WTC11 (cell line): ENCODE data around the genes CASD1, SEM1 and BRI3.

GRCh38 chr7:94347870-94348556 lies 46.7 kb upstream of the COL1A2 start:
- PRO-cap = no peak

- PRO-cap = no peak
Observed at GRCh38 chr7:94426222-94426600, 31.5 kb downstream of the COL1A2 start.

- PRO-cap = bidirectional peak, plus-strand start at chr7:94509602, minus-strand start at chr7:94509416; bidirectional peak, plus-strand start at chr7:94509847, minus-strand start at chr7:94509684
Observed at GRCh38 chr7:94509181-94509949, at the start of gene CASD1. Gene CASD1 (plus strand): TSS chr7:94509809.

- PRO-cap = no peak
Observed at GRCh38 chr7:94511781-94512337, 2.2 kb downstream of the CASD1 start.

DNA sequence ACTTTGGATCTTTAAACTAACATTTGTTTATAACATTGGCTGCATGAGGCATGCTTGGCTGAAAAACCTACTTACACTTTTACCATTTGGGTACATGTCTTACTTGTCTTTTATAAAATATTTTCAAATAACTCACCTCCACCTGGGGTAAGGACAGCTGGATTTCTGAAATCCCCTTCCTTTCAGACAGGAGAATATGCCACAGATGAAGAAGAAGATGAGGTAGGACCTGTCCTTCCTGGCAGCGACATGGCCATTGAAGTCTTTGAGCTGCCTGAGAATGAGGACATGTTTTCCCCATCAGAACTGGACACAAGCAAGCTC lies 98.6 kb downstream of the PON1 start:
- PRO-cap = no peak

DNA sequence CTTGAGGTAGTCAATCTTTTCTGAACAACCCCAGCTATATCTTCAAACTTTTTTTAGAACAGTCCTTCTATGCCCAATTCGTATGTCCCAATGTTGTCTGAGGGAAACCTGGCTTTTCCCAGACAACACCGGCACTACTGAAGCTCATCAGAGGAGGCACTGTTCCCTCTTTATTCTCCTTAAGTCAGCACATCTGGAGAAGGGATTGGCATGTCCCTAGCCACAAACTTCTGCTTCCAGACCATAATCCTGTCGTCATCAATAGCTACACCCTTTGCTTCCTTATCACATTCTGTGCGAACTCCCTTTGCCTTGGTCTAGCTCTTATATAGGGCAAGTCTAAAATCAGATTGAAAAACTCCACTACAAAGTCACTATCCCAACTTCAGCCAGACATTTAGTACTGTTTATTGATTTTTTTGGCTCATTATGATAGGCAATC lies 22.8 kb downstream of the PON3 start:
- PRO-cap = no peak

DNA sequence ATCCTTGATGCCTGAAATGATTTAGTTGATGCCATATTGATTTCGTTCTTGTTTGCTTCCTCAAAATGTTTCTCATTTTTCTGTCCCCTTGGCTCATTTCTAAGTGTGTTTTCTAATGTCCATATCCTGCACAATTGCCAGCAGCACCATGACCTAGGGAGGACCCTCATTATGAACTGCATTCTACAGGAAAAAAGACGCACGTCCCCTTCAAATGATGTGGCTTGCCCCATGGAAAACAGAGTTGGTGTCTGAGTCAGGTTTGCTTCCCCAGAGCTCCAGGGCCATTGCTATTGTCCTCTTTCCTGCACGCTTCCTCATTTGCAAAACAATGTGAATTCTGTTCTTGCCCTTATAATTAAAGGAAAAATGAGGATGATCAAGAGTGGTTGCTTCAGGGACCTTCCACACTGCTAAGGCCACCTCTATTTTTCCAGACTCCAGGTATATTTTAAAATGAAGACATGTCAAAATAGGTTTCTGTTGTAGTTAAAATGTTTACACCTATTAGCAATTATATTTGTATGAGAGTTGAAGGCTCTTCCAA lies 14.7 kb upstream of the ASB4 start:
- PRO-cap = no peak

- PRO-cap = no peak
Observed at GRCh38 chr7:95546391-95547200, 49.7 kb downstream of the PDK4 start.

GRCh38 chr7:95550613-95551003 lies 45.7 kb downstream of the PDK4 start:
- PRO-cap = no peak

DNA sequence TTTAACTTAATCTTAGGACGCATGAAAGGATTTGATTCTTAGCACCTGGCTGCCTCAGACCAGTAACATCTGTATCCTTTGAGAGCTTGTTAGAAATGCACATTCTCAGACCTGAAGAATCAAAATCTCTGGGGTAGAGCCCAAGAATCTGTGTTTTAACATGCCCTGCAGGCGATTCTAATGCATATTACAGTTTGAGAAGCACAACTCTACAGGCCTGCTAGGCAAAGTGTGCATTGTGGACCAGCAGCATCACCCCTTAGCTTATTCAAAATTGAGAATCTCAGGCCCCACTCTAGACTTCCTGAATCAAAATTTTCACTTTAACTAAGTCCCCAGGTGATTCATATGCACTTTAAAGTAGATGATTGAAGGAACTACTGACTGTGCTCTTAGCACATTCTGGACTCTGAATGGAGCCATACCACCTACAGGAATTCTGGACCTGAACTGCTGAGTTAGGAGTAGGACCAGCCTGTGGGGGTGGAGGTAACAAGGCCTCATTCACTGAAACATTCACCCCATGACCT lies 7.5 kb downstream of the PDK4 start:
- PRO-cap = no peak

GRCh38 chr7:95837736-95838132 lies 65.4 kb downstream of the DYNC1I1 start:
- PRO-cap = no peak

DNA sequence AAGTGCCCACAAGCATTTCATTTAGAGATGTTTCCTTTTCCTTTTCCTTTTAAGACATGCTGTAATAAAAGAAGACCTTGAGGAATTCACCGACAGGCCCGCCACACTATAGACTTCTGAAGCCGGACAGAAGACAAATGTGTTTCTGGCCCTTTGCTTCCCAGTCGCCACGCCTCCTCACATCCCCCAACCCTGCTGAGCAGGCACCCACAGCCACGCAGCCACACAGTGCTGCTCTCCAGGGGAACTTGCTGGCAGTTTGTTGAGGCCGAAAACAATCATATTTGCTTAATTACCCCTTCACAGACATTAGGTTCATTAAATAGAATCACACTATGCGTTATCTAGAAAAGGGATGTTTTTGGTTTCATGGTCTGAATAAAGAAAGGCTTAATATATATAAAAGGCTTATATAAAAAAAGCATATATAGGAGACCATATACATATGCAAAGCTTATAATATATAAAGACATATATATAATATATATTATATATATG lies 83.3 kb downstream of the SLC25A13 start:
- PRO-cap = no peak

DNA sequence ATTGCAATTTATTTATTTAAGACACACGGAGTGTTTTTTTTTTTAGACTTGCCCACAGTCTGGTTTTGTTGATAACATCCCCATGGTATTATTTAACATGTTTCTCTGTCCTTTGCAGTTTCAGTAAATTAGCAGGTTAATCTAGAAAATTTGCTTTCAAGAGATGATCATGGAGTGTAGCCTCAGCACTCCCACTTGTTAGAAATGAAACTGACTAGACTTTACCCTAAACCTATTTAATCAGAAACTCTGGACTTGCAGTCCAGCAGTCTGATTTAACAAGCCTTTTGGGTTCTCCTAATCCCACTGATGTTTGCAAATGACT lies 55.4 kb upstream of the SLC25A13 start:
- PRO-cap = no peak

DNA sequence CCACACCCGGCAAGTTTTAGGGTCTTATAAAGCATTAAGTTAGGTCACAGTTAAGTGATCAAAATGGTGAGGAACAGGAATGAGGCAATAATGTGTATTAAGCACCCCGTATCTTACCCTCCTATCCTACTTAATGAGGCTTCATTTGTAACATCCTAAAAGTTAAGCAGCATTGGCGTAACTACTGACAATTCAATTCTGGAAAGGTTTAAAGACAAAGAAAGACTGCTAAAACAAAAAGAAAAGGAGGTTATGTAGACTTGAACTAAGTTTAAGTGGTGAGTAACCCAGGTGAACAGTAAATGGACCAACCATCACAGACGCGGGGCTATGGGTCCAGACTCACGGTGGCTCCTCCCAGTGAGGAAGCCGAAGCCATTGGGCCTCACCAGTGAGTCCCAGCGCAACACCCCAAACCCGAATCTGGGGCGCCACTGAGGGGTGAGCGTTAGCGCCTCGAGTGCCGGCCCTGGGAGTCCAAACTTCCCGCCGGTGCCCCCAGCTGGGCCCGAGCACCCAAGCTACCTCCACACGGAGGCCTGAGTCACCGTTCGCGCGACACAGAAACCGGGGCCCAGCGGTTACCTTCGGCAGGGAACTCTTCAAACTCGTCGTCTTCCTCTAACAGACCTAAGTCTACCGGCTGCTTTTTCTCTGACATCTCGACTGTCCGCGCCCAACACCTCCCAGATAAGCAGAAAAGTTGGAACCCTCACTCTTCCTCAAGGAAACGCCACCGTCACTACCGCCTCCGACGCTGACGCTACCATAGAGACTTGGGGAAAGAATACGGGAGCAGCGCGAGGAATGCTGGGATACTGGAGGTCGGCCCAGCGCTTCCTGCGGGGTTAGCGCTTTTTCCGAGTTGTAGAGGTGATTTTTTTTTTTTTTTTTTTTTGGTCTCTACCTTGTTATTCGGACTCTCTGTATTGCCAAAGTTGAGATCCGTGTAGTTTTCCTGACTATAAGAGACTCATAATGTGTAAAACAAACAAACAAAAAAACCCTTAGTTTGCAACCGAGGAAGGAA lies at the start of gene SEM1:
TSS of gene SEM1 (minus strand) at position 744 of the 1,030 bp plus-strand sequence.
- PRO-cap = bidirectional peak, plus-strand start at position 317 of the sequence, minus-strand start at position 433 of the sequence; bidirectional peak, plus-strand start at position 813 of the sequence, minus-strand start at position 744 of the sequence

GRCh38 chr7:97005847-97006961 lies 851 bp downstream of the DLX6 start:
- PRO-cap = bidirectional peak, plus-strand start at chr7:97006393, minus-strand start at chr7:97006333

DNA sequence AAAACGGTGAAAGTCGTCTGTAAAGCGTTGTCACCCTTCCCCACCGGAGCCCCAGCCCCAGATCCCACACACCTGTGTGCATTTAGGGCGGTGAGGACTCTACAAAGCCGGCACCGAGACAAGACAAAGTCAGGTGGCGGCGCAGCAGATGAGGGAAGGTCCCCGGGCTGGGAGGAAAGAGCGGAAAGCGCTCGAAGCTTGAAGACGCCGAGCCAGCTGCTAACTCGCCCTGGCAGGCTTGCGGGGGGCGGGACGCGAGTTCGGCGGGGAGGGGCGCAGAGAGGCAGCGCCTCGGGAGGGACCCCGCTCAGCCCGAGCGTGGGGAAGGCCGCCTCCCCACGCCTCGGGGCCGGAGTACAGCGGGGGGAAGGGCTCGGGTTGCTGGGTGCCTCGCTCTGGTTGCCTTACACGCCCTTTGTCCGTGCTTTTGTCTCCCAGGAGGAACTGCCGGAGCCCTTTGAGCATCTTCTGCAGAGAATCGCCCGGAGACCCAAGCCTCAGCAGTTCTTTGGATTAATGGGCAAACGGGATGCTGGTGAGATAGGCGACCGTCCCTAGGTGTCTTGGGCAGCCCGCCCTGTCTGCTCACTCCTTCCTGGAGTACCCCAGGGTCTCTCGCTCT lies 1.5 kb downstream of the TAC1 start:
- PRO-cap = no peak

- PRO-cap = no peak
Observed at GRCh38 chr7:98203106-98203815, 8.0 kb upstream of the BHLHA15 start.

GRCh38 chr7:98281100-98282050 lies at the start of gene BRI3:
Gene BRI3 (plus strand): TSS chr7:98281686.
- PRO-cap = bidirectional peak, plus-strand start at chr7:98281354, minus-strand start at chr7:98281242; bidirectional peak, plus-strand start at chr7:98281686, minus-strand start at chr7:98281534

DNA sequence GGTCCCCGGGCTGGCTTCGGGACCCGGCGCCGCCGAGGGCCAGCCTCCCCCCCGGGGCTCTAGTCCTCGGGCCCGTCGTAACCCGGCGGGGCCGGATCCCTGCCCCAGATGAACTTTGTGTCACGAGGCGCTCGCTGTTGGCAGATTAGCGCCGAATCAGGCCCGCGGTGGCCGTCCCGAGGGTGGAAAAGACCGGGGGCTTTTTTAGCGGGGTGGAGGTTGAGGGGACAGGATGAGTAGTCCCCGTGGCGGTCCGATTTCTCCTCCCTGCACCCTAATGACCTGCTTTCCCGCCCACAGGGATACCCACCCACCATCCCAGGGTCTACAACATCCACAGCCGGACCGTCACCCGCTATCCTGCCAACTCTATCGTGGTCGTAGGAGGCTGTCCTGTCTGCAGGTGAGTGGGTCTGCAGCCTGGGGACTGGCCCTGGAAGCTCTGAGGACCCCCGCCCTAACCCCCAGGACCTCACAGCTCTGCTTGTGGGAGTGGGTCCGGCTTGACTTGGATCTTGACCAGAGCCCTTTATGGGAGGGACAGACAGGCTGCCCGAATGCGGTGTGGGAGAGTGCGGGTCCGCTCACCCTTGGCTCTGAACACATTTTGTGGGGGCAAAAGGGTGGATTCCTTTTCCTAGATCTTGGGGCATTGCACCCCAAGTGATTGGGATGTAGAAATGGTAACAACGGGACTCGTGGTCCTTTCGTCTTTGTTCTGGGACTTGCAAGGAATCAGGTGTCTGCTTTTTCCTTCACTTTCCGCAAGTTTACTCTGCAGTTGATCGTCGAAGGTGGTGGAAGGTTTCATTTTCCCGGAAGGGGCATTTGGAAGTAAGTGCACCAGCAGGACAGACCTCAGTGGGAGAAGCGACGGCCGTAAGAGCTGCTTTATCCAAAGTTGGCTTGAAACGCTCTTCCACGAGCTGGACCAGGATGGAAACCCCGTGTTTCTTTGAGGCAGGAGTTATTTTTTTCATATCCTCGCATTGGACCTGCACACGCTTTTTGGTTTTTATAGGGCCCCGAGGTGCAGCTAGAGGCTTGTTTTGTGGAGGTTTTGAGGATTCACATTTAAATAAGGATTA lies 909 bp downstream of the BRI3 start:
- PRO-cap = no peak

DNA sequence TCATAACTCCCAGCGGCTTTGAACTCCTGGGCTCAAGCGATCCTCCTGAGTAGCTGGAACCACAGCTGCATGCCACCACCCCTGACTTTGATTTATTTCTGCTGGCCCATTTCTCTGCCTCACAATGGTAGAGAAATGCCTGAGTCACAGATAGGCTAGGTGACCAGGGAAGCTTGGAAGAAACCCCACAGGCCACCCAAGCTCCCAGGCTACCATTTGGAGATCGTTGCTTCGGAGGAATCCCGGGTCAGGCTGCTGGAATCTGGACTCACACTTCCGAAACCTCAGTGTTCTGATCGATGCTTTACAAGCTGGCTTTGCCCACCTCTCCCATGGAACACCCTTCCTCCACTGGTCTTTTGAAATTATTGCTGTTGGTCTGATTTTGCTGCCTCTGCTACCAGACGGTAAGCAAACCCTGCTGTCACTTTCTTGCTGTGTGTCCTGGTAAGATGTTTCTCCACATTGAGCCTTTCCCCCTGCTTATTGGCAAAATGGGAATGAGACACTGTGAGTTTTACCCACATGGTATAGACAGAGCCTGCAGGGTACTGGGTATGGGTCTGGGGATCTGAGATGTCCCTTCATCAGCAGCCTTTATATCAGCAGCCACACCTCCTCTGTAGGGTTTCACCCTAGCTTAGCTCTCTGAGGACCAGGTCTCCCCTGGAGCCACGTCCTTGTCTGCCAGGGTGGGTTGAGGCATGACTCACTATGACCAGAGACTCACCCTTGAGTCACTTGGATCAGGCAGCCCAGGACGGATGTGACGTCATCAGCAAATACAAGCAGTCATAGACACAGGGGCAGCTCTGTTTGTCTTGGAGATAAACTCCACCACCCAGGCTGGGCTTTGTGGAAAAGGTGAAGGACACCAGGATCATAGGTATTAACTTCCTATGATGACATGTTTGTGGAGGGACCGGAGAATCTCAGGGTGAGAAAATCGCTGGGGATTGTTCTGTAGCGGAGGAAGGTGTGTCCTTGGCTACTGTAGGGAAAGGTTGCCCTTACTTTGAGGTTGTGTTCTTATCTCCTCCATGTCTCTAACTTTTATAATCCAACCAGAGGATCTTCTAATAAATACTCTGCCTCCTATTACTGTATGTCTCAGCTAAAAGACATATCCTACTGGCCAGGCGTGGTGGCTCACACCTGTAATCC lies 17.8 kb upstream of the BAIAP2L1 start:
- PRO-cap = no peak